Psoas muscle (tissue), 2 donors: ENCODE results near the gene AGPAT3.

DNA sequence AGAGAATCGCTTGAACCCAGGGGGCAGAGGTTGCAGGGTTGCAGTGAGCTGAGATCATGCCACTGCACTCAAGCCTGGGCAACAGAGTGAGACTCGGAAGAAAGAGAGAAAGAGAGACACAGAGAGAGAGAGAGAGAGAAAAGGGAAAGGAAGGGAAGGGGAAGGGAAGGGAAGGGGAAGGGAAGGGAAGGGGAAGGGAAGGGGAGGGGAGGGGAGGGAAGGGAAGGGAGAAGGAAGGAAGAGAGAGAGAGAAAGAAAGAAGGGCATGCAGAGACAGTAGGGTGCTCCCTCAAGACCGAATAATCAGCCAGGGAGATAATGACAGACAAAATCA is 6.3 kb downstream of the HSF2BP start:
- PRO-cap, 2 experiments: no peak in any of the 2 experiments

GRCh38 chr21:43718803-43719070 is 192 bp upstream of the PDXK start:
- PRO-cap, 2 experiments: peak in 2 of 2 experiments; most common minus-strand start chr21:43718996 (in 1)

DNA sequence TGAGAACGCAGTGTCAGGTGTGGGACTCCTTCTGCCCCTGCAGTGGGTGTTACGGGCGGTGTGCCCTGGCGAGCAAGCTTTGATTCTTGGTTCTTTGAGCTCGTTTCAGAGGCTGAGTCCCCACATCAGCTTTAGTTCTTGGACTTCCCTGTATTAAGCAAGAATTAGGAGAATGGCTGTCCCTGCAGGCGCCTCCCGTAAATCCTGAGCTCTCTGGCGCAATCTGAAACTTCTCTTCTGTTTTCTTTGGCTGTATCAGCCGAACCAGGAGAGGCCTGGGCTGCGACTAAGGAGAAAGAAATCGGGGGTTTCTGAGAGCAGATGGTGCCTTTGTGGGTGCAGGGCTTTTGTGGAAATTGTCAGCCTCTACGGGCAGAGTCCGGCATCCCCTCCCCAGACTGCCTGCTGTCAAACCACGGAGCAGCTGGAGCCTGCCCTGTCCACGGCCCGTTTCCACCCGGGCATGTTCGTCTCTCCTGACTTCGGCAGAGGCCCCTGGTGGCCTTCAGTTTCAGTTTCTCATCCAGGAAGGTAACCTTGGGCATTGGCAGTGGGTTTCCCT is 17.9 kb downstream of the CSTB start:
- PRO-cap, 2 experiments: no peak in any of the 2 experiments

- PRO-cap, 2 experiments: no peak in any of the 2 experiments
Observed at GRCh38 chr21:43773853-43774787, 2.0 kb downstream of the CSTB start.

GRCh38 chr21:43818492-43819030 is 29.2 kb downstream of the RRP1 start:
- PRO-cap, 2 experiments: no peak in any of the 2 experiments

GRCh38 chr21:43864836-43865579 is at the start of gene AGPAT3:
Gene AGPAT3, plus strand, starts transcription at chr21:43865223.
- PRO-cap, 2 experiments: peak in 2 of 2 experiments; most common plus-strand start chr21:43865133 (in 2); most common minus-strand start chr21:43865121 (in 2)

- PRO-cap, 2 experiments: peak in 1 of 2 experiments; most common plus-strand start chr21:43925254 (in 1); most common minus-strand start chr21:43925238 (in 1)
Observed at GRCh38 chr21:43924944-43925704, 60.1 kb downstream of the AGPAT3 start.

DNA sequence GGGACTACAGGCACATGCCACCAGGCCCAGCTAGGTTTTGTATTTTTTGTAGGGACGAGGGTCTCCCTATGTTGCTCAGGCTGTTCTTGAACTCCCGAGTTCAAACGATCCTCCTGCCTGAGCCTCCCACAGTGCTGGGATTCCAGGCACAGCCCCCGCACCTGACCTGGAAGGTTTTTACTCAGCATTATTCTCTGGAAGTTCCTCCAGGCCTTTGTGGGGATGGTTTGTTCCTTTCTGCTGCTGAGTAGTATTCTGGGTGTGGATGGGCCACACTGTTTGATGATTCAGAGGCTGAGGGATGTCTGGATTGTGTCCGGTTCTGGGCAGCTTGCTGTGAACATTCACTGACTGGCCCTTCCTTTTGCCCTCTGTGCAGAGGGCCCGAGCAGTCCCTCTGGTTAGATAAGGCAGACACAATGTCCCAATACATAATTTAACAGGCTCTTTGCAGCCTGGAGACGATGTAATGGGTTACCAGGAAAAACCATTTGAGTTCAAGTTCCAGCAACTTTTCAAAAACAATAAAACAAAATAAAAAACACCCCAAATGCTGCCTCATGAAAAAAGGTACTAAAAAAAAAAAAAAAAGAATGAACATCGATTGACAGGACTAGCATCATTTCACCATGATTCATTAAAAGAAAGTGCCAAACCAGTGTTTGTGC is 5.9 kb upstream of the TRAPPC10 start:
- PRO-cap, 2 experiments: no peak in any of the 2 experiments

- PRO-cap, 2 experiments: no peak in any of the 2 experiments
Observed at GRCh38 chr21:44029541-44030211, 17.6 kb downstream of the TRAPPC10 start.

GRCh38 chr21:44072956-44073594 is 34.1 kb upstream of the PWP2 start:
- PRO-cap, 2 experiments: no peak in any of the 2 experiments

DNA sequence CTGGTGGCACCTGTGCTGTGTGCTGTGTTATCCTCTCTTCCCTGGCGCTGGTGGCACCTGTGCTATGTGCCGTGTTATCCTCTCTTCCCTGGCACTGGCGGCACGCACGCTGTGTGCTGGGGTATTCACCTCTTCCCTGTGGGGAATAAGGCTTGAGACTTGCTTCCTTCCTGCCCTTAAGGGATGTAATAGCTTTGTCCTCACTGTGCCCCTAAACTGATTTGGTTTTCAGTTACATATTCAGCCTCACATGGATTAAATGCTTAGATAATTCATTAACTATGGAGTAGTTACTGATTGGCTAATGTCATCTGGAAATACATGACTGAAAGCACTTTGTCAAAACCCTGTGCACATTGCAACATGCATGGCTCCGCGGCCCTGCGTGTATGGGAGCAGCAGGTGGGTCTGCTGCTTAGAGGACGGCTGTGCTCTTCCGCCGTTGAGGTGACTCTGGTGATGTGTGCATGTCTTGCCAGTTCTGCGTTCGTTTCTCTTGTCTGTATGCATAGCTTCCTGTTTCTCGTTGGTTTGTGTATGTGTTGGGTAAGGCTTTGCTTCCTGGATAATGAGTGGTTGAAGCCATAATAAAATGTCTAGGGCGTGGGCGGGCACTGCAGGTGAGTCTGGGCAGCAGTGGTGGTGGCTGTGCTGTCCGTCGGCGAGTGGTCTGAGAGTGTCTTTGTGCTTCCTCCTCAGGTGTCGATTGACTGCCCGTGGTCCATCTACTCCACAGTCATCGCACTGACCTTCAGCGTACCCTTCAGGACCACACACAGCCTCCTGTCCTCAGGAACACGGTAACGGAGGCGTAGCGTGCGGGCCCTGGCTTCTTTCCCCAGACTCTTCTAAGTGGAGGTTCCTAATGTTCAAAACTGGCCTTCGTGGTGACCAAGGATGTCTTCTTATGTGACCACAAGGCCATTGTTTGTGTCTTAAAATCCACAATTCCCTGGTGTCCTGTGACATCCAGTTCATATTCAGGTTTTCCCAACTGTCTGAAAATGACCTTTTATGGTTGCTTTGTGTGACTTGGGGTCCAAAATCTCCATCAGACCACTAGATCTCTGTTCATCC is 17.7 kb upstream of the PWP2 start:
- PRO-cap, 2 experiments: no peak in any of the 2 experiments

- PRO-cap, 2 experiments: no peak in any of the 2 experiments
Observed at GRCh38 chr21:44153815-44154197, 20.3 kb downstream of the GATD3 start.

- PRO-cap, 2 experiments: no peak in any of the 2 experiments
Observed at GRCh38 chr21:44301829-44302291, 2.0 kb downstream of the PFKL start.

DNA sequence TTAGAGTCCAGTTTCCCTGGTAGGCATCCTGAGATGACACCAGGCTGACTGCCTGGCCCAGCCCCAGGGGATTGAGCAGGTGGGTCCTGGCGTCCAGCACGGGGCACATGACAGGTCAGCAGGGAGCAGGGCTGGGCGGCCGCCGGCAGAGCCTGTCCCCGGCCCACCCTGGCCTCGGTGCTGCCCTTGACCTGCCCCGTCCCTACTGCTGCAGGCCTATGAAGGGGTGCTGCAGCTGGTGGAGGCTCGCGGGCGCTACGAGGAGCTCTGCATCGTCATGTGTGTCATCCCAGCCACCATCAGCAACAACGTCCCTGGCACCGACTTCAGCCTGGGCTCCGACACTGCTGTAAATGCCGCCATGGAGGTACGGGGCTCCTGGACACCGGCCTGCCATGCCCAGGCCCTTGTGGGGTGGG is 15.6 kb downstream of the CFAP410 start:
- PRO-cap, 2 experiments: no peak in any of the 2 experiments

DNA sequence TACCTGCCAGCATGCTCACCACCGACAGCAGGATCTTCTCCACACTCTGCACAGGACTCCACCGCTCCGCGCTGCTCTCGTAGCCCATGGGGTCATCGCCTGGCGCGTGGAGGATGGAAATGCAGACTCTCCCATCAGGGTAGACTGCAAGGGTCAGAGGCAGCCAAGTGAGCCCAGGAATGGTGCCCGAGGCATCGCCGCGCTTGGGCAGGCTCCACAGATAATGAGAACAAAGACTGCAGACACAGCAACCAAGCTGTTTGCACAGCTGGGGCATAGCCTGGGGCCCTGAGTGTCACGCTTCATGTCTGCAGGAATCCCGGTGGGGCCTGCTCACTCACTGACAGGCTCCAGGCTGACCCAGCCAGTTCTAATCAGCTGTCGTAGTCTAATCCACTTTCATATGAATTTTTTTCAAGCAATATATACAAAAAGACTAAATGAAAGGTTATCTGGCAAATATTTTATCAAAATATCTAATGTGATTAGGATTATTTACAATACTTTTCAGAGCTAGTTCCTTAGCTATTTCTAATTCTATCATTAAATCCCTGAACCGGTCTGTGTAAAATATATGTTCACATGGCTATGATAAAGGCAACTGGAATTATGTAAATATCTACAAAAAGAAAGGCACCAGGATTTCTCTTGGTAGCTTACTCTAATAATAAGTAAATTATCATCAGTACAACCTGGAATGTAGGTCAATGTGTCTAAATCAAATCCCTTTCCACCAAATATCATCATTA is 27.9 kb downstream of the UBE2G2 start:
- PRO-cap, 2 experiments: no peak in any of the 2 experiments

GRCh38 chr21:44854832-44855511 is 18.5 kb downstream of the PTTG1IP start:
- PRO-cap, 2 experiments: no peak in any of the 2 experiments

GRCh38 chr21:44858084-44858812 is 15.2 kb downstream of the PTTG1IP start:
- PRO-cap, 2 experiments: no peak in any of the 2 experiments

DNA sequence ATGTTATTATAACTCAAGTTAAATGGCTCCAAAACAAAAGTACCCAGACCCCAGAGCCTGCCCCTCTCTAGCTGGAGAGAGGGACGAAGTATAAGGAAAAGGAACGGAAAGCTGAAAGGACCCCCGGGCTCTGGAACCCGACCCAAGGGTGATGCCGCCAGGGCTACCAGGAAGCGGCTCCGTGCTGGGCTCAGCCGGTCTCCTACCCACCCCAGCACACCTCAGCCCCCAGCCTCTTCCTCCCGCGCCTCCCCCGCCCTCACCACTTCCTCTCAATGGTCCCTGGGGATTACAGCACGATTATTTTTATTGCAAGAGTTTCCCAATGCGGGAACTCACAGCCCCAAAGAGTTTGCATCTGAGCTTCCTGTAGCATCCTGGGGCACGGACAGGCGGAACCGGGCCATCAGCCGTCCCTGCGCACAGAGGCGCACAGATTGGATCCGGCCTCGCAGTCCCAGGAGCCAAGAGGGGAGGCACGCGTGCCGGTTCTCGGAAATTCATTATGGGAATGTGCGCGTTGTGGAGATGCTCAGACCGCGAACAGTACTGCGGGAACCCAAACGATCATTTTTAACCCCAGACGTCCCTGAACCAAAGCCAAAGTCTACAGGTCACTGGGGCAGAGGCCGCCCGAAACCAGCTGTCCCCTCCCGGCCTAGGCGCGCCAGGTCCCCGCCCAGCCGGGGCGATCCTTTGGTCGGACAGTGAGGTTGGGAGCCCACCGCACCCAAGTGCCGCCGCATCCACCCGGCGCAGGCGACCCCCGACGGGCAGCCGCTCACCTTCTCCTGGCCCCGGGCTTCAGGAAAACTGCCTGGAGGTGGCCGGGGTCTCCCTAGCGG is 8.6 kb upstream of the SLX9 start:
- PRO-cap, 2 experiments: no peak in any of the 2 experiments

- PRO-cap, 2 experiments: no peak in any of the 2 experiments
Observed at GRCh38 chr21:44959486-44960327, 19.9 kb downstream of the SLX9 start.

GRCh38 chr21:44962145-44963057 is 22.6 kb downstream of the SLX9 start:
- PRO-cap, 2 experiments: no peak in any of the 2 experiments